ENCODE measurements around the genes RALGAPB and ACTR5.

- PRO-cap, 7 experiments, result no peak in any of the 7 experiments
Measured at GRCh38 chr20:38450335-38450926, 22.2 kb upstream of the RALGAPB start.

- PRO-cap, 7 experiments, result peak in 7 of 7 experiments; most common plus-strand start chr20:38472862 (in 7); most common minus-strand start chr20:38472562 (in 4)
Measured at GRCh38 chr20:38472329-38473679, at the start of gene RALGAPB. TSS of gene RALGAPB (plus strand) at chr20:38472843.

GRCh38 chr20:38747816-38748578 lies at the start of gene ACTR5:
TSS of gene ACTR5 (plus strand) at chr20:38748460.
- PRO-cap, 7 experiments, result peak in 7 of 7 experiments; most common plus-strand start chr20:38748499 (in 5); most common minus-strand start chr20:38748407 (in 5)

GRCh38 chr20:38767260-38767824 lies 19.1 kb downstream of the ACTR5 start:
- PRO-cap, 7 experiments, result no peak in any of the 7 experiments

DNA sequence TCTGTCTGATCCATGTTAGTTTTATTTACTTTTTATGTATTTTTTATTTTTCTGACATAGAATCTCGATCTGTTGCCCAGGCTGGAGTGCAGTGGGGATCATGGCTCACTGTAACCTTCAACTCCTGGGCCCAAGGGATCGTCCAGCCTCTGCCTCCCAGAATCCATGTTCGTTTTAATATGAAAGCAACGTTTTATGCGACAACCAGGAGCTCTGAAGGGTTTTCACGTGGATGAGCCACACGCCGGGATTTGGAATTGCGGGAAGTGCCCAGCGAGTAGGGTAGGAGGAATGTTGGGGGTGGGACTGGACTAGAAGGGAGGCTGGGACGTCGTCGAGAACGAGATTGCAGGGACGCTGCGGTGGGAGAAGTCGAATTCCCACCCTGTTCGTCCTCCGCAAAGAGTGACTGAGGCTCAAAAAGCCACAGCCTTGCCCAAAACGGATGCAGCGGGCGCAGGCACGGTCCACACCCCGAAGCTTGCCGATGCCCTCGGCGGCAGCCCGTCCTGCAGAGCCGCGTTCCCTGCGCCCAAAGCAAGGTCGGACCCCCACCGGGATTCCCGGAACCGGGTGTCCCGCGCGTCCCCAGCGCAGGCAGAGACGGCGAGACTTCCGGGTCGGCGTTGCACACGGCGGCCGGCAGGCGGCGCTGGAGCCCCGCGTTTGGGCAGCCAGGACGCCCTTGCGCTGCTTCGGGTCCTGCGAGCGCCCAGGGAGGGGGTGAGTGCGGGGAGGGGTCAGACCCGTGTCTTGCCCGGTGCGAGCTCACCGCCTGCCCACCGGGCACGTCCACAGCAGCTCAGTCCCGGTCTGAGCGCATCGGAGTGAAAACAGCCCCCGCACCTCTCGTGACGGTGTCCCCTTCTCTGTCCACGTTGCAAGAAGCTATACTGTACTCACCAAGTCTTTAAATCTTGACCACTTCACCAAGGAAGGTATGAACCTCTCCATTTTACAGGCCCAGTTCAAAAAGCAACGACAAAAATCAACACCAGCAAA lies 87.8 kb downstream of the DHX35 start:
- PRO-cap, 7 experiments, result peak in 4 of 7 experiments; most common minus-strand start position 411 of the sequence (in 1)

GRCh38 chr20:40340160-40340478 lies 348.9 kb downstream of the MAFB start:
- PRO-cap, 7 experiments, result no peak in any of the 7 experiments

GRCh38 chr20:40657541-40658157 lies 31.4 kb downstream of the MAFB start:
- PRO-cap, 7 experiments, result no peak in any of the 7 experiments

DNA sequence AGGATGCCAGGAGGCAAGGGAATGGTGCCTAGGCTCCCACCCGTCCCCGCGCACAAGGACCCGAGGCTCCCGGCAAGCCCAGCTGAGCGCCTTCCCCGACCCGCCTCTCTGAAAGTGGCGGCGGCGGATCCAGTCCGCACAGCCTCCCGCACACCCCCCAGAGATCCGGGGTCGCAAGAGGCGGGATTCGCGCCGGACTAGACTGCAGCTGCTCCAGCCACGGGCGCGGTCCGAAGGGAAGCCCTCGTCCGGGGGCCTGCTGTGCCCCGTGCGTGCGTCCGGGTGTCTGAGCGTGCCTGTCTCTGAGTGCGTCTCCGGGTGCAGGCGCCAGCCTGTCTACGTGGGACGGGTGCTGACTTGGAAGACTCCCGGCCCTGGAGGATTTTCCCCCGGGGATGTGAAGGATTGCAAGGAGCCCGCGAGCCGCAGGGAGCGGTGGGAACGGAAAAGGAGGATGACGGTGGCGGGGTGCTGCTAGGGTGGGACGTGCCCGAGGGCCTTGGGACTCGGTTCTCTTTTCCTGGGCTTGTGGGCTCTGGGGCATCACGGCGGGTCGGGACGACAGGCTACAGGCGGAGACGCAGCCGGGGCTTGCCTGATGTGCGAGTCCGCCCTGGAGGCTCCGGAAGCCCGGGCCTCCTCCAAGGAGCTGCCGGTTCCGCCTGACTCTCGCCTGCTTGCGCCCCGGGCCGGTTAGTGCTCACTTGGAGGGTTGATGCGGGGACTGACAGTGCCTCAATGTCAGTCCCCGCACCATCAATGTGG lies 5.8 kb downstream of the MAFB start:
- PRO-cap, 7 experiments, result no peak in any of the 7 experiments

GRCh38 chr20:40686261-40686978 lies 2.6 kb downstream of the MAFB start:
- PRO-cap, 7 experiments, result no peak in any of the 7 experiments

GRCh38 chr20:41030155-41030500 lies 1.5 kb downstream of the TOP1 start:
- PRO-cap, 7 experiments, result no peak in any of the 7 experiments

DNA sequence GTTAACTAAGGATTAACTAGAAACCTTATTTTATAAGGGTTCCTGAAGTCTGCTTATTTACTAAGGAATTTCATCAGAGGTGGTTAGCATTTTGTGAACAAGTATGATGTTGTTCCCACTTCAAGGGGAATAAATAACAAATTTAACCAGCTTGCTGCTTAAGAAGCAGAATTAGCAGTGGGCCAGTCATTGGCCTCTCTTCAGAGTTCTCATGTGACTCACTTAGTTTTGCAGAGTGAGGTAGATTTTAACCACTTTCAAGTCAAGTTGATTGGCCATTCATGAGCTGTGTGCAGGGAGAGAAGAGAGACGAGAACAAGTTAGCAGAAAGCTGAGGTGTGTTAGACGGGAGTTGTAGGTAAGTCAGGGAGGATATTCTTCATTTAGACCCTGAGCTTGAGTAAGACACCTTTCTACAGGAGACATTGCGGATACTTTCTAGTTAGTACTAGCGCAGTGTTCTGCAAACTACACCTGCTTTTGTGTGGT lies 18.1 kb downstream of the TOP1 start:
- PRO-cap, 7 experiments, result no peak in any of the 7 experiments

- PRO-cap, 7 experiments, result no peak in any of the 7 experiments
Measured at GRCh38 chr20:41058327-41058910, 29.8 kb downstream of the TOP1 start.

DNA sequence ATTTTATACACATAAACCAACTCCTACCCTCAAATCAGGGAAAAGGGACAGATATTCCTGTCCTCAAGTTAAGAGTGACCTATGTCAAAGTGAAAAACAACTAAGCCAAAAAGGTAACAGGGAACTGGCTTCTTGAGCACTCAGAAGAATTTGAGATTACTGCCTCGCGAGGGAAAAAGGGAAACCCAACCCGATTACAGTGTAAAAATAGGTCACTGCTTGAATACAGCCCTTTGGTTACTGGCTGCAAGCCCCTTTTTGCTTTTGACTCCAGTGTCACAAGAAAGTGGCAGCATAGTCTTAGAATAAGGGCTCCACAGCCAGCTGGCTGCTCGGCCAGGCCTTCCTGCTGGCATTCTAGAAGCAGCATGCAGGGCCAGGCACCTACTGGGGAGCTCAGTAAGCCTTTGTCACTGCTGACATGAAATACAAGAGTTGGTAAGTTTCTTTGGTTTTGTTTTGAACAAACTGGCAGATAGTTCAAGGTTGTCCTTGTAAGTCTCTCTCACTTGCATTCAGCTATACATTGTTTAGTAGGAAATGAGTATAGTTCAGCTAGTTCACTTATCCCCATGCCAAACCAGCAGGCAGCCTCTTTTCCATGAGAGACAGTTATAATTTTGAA lies 83.0 kb downstream of the ZHX3 start:
- PRO-cap, 7 experiments, result no peak in any of the 7 experiments

DNA sequence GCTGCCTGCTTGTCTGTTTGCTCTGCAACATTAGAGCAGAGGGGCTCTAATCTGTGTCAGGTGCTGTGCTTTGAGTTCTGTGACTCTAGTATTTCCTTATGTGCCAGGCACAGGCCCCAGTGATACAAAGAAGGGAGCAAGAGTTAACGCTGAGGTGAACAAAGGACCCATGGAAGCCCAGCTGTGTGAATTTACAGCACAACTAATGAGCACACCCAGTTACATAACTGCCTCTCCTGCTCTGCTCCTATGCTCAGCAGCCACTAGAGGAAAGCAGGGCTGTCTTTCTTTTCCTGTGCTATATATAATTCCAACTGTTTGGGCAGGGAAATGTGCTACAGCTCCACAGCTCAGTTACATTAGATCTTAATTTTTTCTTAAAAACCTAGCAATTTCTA lies 72.2 kb downstream of the ZHX3 start:
- PRO-cap, 7 experiments, result no peak in any of the 7 experiments

DNA sequence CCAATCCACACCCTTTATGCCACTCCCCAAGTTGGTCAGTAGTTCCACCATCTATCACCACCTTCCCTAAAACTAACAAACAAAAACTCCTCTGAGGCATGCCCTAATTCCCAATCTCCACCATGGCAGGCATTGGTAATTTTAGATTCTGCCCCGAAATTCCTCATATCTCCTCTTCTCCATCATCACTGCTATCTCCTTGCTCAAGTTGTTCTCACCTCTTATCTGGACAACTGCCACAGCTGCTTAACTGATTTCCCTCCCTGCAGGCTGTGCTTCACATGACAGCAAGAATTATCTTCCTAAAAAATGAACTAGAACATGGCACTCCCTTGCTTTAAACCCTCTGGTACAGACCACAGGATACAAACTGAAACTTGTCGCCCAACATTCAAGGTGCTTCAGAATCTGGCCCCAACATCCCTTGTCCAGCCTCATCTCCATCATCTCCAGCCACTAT lies 55.6 kb downstream of the ZHX3 start:
- PRO-cap, 7 experiments, result no peak in any of the 7 experiments

DNA sequence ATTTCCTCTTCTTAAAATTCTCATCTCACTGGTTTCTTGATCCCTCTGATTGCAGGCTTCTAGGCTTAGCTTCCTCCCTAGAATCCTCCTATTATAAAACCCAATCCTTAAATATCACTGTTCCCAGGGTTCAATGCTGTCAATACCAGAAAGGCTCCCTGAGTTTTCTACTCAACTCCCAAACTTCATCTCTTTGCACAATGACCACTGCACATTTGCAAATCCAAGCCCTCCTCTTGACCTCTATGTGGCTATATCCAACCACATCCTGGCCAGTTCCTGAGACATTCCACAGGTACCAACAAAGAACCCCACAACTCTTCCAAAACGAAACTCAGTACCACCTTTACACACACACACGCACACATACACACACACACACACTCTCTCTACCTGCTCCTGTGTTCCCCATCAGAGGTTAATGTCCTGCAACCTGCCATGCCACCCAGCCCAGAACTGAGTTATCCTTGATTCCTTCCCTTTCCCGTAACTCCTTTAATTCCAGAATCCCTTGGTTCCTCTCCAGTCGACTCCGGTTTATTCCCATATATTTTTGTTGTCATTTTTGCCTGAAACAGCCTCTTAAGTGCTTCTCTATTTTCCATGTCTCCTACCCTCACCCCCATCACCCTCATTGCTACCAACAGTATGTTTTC lies 58.5 kb downstream of the CHD6 start:
- PRO-cap, 7 experiments, result no peak in any of the 7 experiments

- PRO-cap, 7 experiments, result no peak in any of the 7 experiments
Measured at GRCh38 chr20:41621180-41621445, 2.9 kb upstream of the CHD6 start.

DNA sequence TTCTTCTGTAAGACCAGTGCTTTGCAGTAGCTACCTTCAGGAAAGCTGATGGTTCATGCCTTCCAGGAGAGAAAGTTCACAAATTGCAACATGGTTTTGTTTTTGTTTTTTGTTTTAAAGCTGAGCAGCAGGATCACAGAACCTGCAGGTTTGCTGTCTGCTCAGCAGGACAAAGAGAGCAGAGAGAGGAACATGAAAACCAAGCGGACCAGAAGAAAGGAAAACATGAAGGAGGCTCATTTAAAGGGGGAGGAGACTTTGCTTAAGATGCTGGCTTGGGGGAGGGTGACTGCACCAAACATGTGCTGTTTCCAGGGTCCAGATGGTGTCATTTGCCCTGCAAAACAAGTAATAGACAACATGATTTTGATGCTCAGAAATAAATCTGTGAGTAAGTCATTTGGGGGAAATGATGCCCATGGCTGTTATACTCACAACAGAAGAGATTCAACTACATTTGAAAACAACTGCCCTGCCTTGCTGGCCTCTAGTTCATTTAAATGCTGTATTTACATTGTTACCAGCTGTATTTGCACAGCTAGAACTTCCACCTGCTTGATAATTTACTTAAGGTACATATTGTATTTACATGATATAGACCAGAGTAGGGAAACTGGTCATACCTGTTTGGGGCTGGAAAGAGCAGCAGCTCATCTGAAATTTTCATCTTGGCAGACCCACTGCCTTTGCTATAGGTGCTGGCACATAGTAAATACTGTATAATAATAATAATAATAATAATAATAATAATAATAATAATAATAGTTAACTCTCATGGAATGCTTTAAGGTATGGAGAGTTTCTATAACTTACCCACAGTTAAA lies 32.2 kb upstream of the CHD6 start:
- PRO-cap, 7 experiments, result no peak in any of the 7 experiments

- PRO-cap, 7 experiments, result peak in 7 of 7 experiments; most common plus-strand start chr20:41693576 (in 7); most common minus-strand start chr20:41693238 (in 7)
Measured at GRCh38 chr20:41693099-41694149, 75.2 kb upstream of the CHD6 start.

GRCh38 chr20:42113349-42113776 lies 495.2 kb upstream of the CHD6 start:
- PRO-cap, 7 experiments, result no peak in any of the 7 experiments

Measured in T-cell (primary cell).